Psoas muscle (tissue), 2 donors: ENCODE measurements around the gene TCERG1L.

DNA sequence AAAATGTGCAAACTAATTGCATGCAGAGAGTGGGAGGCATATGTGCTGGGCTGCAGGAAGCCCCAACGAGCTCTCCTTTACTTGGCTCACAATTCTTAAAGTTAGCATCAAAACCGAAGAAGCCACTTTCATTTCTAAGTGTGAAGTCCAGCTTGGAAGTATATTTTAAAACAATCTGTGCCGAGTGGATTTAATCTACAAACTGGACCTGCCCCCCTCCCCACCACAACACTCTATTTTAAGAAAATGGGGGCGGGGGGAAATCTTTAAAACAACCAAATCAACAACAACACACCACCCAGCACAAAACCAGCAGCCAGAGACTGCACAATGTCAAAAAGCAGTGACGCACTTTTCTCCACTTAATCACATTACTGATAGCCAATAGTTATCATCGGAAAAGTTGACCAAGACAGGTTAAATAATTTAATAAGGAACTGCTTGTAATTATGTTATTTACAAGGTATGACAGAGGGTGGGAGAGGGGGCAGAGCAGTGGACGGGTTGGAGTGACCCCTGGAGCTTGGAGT, 2.9 kb downstream of the EBF3 start:
- PRO-cap, 2 experiments = no peak in any of the 2 experiments

DNA sequence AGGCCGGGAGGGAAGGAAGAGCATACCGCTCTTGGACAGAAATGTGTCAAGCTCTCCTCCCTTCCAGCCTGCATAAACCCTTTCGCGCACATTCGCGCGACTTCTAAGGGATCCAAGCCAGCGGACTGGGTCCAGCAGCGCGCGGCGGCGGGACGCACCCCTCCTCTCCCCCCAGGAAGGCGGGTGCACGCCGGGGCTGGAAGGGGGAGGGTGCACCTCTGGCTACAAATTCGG, 6.6 kb upstream of the EBF3 start:
- PRO-cap, 2 experiments = no peak in any of the 2 experiments

- PRO-cap, 2 experiments = no peak in any of the 2 experiments
These were observed 4.9 kb downstream of the C10orf143 start for GRCh38 chr10:130105553-130106350.

DNA sequence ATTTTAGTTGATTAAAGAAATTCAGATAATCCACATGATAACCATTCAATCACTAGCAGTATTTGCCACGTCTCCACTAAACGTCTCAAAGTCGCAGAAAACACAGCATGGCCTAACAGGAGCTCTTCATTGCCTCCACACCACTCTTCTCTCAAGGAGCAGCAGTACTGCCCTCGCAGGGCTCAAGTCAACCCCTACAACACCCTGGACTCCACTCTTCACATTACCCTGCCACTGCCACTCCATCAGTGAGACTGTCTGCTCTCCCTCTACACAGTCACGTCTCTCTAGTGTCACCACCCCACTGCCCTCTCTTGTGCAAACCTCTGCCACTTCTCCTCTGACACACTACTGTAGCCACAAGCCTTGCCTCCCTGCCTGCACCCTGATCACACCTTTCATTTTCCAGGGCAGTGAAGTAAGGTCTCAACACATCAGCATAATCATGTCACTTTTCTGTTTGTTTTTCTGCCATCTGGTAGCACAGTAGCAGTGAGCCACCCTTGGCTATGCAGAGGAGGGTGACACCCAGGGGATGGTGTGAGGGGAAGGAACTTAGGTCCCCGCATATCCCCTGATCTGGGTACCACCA, 1.7 kb downstream of the C10orf143 start:
- PRO-cap, 2 experiments = no peak in any of the 2 experiments

DNA sequence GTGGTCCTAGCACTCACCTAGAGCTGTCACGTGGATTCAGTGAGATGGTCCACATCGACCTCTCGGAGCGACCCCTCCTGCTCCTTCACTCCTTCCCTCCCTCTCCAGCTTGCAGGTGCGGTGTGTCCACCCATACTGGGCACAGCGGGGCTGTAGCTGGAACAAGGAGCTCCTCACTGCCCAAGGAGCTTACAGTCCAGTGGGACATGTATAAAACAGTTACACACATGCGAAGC, 190.8 kb downstream of the TCERG1L start:
- PRO-cap, 2 experiments = no peak in any of the 2 experiments

- PRO-cap, 2 experiments = no peak in any of the 2 experiments
These were observed at the start of gene TCERG1L for GRCh38 chr10:131311424-131311807. Gene TCERG1L, minus strand, starts transcription at chr10:131311721.

DNA sequence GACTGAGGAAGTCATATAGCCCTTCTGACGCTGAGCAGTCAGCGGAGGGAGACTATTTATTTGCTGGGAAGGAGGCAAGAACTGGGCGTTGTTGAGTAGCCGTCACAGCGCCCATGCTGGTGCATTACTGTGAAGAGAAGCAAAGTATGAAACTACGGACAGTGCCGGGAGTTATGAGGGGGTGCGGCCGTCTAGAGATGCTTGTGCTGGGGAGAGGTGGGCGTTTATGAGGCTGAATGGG, 48.5 kb upstream of the TCERG1L start:
- PRO-cap, 2 experiments = no peak in any of the 2 experiments

DNA sequence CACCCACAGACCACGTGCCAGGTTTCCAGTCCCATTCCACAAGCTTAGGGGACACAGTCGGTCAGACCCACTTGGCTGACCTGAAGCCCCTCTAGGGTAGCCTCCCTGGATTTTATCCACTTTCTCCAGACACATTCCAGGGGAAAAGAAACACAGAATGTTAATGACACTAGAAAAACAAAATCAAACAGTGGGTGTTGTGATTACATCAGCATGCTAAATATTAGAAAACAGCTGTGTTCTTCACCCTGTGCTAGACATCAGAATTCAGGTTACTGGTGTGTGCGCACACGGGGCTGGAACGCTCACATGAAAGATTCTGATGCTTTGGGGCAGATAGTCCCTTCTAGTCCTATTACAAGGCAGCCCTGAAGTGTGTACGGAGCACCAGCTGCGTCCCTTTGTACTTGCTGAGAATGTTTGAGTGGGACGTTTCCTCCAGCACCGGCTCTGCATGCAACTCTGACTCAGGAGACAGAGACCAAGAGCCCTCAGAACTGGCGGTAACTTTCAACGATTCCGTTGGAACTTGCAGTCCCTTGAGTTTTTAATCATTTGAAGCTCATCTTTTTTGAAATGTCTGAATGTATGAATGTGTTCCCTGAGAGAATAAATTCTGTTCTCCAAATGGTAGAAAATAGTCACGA, 75.4 kb upstream of the PPP2R2D start:
- PRO-cap, 2 experiments = no peak in any of the 2 experiments

DNA sequence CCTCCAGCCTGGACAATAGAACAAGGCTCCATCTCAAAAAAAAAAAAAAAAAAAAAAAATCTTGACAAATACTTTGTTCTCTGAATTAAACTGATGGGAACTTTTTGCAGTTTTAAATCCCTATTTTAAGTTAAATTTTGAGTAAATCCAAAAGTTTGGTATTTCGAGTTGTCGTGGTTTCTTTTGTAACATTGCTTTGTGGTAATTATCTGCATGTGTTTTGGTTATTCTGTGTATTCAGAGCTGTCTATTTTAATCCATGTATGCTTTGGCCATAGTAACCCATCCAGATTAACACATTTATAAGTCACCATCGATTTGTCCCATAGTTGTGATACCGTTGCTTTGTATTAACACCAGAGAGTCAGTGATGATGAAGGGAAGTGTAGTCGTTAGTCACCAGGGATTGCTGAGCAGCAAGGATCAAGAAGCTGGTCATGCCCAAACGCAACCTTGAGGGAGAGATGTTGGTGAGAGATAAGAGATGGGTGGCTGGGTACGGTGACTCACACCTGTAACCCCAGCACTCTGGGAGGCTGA, 2.7 kb downstream of the PPP2R2D start:
- PRO-cap, 2 experiments = no peak in any of the 2 experiments

DNA sequence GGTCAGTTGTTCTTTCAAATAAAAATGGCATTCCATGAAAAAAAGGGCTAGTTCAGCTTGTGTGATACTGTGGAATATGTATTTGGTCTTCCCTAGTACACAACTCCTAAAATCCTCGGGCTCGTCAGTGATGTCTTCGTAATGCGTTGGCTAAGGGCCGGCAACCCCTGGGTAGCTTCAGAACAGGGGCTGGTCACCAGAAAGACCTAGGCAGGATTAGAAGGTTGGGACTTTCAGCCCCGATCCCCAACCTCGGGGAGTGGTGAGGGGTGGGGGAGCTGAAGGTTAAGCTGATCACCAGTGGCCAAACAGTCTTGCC, 9.7 kb downstream of the PPP2R2D start:
- PRO-cap, 2 experiments = no peak in any of the 2 experiments

GRCh38 chr10:131960655-131961605, 20.8 kb downstream of the BNIP3 start:
- PRO-cap, 2 experiments = no peak in any of the 2 experiments

GRCh38 chr10:132248783-132249552, 58.8 kb downstream of the STK32C start:
- PRO-cap, 2 experiments = peak in 1 of 2 experiments; most common minus-strand start chr10:132249093 (in 1)

GRCh38 chr10:132320028-132320449, 12.0 kb upstream of the LRRC27 start:
- PRO-cap, 2 experiments = no peak in any of the 2 experiments

DNA sequence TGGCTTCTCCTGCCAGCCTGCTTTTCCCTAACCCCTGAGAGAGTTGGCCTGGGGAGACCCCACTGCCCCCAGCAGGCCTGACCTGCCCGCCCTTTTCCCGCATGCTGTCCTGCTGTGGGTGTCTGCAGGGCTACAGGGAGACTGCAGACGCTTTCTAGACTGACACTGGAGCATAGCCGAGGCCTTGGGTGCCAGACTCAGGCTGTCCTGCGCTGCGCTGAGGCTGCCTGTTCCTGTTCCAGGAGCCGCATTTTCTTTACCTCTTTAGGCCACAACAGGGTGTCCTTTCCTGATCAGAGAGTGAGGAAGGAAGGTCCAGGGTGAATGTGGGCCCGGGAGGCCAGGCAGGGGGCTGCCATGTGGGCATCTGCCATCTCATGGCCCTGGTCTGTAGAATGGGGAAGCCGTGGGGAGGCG, 3.6 kb downstream of the PWWP2B start:
- PRO-cap, 2 experiments = no peak in any of the 2 experiments

- PRO-cap, 2 experiments = no peak in any of the 2 experiments
These were observed 12.0 kb downstream of the PWWP2B start for GRCh38 chr10:132408781-132409528.

DNA sequence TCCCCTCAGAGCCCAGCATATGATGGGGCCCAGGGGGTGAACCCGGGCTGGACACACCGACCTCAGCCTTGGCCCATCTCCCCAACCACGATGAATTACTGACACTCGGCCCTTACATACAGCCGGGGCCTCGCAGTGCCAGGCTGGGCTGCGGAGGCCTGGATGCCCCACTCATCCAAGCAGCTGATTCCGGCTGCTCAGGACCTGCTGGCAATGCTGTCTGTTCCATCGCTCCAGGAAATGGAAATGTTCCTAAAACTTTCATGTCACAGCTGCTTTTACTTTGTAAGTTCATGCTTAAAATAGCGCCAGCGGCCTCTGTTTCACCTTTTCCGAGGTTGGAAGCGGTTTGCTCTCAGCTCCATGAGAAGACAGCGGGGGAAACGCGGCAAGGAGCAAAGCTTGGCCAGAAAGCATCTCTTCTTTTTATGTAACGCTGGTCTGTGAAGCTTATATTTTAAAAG, 17.2 kb upstream of the INPP5A start:
- PRO-cap, 2 experiments = no peak in any of the 2 experiments

- PRO-cap, 2 experiments = no peak in any of the 2 experiments
These were observed 18.5 kb downstream of the INPP5A start for GRCh38 chr10:132556078-132556498.

DNA sequence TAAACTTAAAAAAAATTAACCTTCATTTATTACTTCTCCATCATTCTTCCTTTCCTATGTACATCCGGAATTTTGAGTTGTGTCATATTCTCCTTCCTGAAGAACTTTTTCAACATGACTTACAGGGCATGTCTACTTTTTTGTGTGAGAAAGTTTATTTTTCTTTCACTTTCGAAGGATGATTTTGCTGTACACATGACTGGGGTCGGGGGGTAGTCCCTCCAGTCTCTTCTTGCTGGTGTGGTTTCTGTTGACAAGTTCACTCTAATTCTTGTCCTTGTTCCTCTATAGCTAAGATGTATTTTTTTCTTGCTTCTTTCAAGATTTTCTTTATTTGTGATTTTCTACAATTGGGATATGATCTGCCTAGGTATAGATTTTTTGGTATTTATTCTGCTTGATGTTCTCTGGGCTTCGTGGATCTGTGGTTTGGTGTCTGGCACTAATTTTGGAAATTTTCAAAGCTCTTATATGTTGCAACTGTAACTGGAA, 55.9 kb downstream of the INPP5A start:
- PRO-cap, 2 experiments = no peak in any of the 2 experiments

- PRO-cap, 2 experiments = peak in 1 of 2 experiments; most common plus-strand start chr10:132631686 (in 1); most common minus-strand start chr10:132631514 (in 1)
These were observed 94.0 kb downstream of the INPP5A start for GRCh38 chr10:132631396-132632101.

DNA sequence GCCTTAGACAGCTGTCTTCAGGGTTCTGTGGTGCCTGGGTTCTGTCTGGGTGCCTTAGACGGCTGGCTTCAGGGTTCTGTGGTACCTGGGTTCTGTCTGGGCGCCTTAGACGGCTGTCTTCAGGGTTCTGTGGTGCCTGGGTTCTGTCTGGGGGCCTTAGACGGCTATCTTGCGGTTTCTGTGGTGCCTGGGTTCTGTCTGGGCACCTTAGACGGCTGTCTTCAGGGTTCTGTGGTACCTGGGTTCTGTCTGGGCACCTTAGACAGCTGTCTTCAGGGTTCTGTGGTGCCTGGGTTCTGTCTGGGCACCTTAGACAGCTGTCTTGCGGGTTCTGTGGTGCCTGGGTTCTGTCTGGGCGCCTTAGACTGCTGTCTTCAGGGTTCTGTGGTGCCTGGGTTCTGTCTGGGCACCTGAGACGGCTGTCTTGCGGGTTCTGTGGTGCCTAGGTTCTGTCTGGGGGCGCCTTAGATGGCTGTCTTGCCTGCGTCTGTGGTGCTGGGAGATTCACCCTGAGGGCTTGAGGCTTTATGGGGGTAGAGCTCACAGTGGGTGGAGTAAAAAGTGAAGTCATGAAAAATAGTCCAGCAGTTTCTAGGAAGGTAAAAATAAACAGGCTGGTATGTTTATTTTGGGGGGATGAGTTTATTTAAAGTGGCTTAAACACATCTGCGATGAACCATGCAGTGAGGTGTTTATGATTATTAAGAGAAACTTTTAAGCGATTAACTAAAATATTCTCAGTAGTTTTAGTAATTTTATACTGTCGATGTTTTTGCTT, 64.4 kb downstream of the NKX6-2 start:
- PRO-cap, 2 experiments = no peak in any of the 2 experiments